A172 (cell line): ENCODE measurements around the genes KIF1C, DERL2, MIS12, SLC13A5, ALOX12 and C17orf49.

DNA sequence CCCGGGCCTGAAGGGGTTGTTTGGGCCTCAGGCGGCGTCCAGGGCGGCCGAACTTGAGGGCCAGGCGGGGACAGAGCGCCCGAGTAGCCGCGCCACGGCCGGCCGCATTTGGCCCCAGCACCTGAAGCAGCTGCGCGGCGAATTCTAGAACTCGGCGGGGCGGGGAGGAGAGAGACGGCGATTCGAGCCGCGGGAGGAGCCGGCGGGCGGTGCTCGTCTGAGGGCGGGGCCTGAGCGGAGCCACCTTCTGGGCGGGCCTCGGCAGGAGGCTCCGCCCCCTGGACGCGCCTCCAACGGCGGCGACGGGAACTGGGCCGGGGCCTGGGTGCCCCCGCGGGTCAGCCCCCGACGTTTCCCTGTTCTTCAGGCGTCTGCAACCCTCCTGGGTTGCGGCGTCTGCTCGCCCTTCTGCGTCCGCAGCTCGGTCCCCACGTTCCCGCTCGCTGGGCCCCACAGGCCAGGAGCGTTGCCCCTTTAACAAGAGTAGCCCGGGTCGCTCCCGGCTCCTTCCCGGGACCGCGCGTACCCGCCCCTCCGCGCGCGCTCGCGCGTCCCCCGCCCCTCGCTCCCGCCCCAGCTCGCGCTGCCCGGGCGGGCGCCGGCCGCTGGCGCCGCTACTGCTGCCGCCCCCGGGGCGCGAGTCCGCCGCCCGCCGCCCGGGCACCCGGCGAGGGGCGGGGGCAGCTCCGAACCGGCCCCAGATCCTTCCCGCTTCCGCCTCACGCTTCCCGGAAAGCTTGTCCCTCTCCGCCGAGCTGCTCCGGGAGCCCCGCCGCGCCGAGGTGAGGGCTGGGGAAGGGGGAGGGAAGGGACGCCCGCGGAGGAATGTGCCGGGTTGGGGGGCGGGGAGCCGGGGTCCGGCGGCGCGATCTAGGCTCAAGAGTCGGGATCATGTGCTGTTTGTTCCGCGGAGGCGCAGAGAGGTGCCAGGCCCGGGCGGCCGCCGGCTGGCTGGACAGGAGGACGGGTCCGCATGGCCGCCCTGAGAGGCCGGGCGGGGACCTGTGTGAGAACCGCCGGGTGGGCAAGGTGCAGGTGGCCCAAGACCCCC lies at the start of gene KIF1C:
Gene KIF1C, plus strand, starts transcription at position 576 of the 1,051 bp plus-strand sequence.
- RAMPAGE, long total RNA, result no peak

GRCh38 chr17:4999482-4999968 lies 1.8 kb downstream of the KIF1C start:
- RAMPAGE, long total RNA, result no peak

DNA sequence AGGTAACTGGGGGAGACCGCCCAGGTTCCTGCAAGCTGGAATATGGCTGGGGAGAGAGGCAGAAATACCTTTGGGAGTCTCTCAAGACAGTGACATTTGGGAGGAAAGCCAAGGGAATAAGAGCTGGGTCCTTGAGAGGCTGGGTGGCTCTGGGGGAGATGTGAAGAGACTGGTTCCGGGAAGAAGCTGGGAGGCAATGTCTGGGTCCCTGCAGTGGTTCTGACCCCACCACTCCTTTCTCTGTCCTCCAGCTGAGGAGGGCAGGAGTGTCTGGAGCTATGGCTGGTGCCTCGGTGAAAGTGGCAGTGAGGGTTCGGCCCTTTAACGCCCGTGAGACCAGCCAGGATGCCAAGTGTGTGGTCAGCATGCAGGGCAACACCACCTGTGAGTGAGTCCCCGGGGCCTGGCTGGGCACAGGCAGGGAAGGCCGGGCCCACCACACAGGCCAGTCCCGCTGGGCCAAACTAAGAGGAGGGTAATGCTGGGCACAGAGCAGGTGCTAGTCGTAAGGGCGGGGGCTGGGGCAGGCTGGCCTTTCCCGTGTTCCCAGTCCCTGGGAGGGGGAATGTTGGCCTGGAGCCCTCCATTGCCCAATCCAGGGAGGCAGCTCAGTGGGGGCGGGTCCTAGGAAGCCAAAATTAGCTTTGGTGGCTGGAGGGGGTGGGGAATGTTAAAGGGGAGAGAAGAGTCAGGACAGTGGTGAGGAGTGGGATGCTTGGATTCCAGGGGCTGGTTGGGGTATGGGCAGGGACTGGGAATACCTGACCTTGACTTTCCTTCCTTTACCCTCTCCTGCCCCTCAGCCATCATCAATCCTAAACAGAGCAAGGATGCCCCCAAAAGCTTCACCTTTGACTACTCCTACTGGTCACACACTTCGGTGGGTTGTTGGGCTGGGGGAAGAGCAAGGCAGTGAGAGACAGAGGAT lies 2.5 kb downstream of the KIF1C start:
- RAMPAGE, long total RNA, result no peak

DNA sequence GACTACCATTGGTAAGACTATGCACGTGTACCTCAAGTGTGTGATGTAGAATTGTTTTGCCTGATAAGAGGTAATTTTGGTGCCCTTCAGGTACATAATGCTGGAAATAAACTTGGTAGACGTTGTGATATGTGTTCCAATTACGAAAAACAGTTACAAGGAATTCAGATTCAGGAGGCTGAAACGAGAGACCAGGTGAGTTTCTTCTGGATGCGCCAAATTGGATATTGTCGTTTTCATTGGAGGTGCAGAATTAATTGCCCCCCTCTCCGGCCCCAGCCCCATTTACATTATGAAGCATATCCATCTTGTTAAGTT lies 56.7 kb downstream of the NUP88 start:
- RAMPAGE, long total RNA, result no peak

DNA sequence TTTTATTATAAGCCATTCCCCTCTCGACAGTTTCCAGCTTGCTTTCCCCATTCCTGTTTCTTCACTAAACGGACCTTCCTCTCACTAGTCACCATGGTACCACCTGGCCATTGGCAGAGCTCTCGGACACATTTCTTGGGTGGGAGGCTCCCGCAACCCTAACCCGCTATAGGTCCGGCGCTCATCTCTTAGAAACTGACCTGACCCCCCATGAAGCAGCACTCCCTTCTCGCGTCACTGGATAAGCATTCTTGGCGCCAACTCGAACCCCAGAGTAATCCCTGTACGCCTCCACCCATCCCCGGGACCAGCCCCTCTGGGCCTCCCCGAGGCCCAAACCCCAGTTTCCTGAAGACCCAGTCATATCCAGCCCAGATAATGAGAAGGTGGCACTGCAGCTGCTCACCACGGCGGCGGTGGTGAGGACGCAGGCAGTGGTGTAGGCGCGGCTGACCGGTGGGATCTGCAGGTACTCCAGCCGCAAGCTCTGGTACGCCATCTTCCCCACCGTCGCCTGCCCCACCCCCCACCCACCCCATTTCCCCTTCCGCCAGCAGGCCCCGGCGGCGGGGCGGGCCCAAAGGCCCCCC lies at the start of gene DERL2:
Gene DERL2, minus strand, starts transcription at position 516 of the 590 bp plus-strand sequence.
- RAMPAGE, long total RNA, result start-site peak on the minus strand centred at position 517 of the sequence, 24 bp wide, 522 and 995 reads in 2 replicates

DNA sequence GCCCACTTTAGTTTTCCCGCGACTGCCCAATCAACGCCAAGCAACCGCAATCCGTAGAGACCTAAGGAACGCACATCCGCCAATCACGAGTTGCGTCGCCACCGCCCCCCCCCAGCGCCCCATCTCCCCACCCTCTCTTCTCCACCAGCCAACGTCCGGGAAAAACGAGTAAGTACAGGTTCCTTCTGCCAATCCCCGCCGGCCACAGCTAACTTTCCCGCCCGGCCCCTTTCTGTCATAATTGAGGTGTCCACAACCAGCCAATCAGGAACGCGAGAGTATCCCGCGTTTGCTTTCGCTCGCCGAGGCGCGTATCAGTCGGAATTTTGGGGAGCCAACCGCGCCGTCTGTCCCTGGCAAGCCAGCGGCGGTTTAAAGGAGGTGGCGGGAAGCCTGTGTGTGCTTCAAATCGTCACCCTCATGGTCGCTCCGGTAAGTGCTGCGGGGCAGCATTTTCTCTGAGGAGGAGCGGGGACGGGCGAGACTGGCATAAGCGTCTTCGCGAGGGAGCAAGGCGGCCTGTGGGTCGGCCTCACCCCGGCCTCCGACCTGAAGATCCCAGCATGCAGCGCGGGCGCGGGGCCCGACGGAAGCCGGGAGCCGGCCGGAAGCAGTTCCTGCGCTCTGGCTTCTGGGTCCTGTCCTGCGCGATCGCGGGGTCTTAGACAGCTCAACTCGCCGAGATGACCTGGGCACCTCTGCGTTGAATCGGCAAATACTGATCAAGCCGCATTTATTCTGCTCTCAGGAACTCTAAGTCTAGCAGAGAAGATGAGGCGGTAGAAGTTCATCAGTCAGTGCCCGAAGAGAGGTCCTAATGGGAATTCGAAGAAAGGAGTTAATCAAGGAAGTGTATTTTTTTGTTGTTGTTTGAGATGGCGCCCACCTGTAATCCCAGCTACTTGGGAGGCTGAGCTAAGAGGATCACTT lies at the start of gene MIS12:
Gene MIS12, plus strand, starts transcription at position 314 of the 930 bp plus-strand sequence.
- RAMPAGE, long total RNA, result start-site peak on the plus strand centred at position 325 of the sequence, 27 bp wide, 88 and 129 reads in 2 replicates

- RAMPAGE, long total RNA, result no peak
Observed at GRCh38 chr17:5541526-5542274, 40.9 kb upstream of the ENSG00000286190 start.

DNA sequence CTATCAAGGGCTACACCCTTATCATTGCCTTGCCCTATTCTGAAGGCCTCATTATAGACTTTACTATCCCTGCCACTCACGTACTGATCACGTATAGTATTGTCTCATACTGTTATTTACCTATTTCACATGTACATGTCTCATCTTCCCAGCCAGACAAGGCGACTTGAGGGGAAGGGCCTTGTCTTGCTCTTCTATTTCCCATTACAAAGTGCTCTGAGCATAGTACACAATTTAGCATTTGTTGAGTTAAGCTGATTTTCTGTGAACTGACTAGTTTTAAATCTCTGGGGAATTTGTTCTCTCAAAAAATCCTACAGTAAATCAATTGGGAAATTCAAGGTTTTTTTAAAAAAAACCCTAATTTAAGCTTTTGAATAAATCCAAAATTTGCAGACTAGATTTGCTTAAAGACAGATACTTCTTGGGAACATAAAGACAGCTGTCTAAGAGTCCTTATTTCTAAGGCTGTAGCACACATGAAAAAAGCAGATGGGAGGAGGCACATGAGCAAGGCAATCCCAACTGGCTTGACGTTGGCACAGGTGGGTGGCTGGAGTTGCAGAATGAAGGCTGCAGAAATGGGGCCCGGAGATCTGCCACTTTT lies 4.6 kb downstream of the KIAA0753 start:
- RAMPAGE, long total RNA, result no peak

DNA sequence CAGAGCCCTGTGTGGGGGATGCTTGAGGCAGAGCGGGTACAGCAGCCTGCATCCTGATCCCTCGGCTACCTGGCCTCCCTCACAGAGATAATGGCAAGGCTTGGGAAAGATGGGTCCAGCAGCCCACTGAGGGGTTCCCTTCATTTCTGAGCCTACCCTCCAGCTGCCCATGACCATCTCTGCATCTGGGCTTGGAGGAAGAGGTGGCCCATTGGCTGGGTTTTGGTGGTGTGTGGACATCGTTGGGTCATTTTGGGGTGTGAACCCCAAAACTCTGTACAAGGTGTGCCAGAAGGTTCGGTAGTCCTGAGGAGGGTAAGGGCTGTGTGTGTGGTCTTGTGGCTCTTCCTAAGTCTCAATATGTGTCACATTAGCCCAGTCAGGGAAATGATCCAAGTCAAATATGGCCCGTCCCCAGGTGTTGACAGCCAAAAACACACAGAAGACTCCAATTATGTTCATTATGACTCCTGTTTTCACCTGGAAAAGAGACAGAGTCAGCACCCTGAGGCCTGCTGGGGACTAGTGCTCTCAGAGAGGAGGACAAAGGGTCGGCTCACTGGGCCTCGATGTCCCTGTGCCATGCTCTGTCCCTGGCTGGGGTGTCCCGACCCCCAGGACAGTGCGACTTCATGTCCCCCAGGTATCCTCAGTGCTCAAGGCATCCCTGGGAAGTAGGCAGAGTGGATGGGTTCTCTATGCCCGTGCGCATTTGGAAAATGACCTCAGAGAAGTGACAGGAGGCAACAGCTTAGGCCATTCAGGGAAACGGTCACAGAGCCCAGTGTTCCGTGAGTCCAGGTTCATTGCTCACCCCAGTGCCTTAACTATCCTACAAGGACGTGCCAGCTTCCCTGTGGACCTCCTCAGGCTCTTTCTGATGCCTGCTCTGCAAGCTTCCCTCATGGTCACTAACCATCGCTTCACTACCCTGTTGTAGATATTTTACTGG lies 27.0 kb downstream of the SLC13A5 start:
- RAMPAGE, long total RNA, result no peak

DNA sequence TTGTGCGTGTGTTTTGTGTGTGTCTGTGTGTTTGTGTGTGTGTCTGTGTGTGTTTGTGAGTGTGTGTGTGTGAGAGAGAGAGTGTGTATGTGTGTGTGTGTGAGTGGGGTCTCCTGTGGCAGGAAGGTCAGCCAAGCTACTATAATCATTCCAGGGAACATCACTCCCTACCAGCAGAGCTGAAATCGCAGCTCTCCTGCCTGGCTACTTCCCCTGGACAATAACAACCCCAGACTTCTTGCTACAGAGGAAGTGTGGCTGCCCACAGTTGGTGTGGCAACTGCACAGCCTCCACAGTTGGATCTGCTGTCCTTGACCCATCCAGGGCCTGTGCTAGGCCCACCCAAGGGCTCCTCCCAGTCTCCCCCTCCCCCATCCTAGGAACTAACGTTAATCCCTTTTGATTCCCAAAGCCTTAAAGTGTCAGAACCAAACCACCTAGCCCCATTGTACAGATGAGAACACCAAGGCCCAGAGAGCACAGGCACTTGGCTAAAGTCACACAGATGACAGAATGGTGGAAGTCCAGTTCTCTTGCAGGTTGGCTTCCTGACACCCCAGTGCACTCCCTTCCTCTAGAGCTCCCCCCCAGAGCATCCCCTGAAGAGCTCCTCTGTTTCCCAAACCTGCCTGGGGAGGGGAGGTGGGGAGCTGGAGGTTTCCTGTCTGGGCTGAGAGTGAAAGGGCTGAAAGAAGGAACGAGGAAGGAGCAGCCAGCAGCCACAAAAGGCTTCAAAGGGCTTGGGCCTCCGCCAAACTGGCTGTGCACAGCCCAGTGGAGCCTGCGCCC lies 1.3 kb downstream of the SLC13A5 start:
- RAMPAGE, long total RNA, result no peak

- RAMPAGE, long total RNA, result no peak
Observed at GRCh38 chr17:6712930-6714212, at the start of gene SLC13A5. Gene SLC13A5 (minus strand): TSS chr17:6713369.

DNA sequence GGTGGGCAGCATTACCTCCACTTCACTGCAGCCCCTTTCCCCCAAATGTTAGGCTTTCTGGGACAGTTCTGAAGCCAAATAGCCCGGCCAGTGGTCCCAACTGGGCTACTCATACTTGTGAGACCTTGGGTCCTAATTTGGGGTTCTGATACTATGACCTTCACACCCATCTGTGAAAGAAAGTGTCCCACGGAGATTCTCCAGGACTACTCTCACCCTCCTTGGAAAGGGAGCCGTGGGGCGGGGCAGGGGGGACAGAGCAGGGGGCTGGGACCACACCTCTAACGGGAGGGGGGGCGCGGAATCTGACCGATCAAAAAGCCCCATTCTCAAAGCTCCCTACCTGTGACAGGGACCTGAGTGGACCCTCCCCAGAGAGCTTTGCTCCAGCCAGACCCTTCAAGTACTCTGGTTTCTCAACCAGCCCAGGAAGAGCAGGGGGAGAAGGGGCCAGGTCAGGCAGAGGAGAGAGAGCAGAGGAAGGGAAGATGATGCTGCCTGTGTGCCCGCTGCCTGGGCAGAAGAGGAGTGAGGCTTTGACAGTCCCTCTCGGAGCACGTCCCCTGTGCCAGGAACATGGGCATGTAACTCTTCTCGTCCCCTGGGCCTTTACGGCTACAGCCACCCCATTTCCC lies 563 bp downstream of the XAF1 start:
- RAMPAGE, long total RNA, result no peak

DNA sequence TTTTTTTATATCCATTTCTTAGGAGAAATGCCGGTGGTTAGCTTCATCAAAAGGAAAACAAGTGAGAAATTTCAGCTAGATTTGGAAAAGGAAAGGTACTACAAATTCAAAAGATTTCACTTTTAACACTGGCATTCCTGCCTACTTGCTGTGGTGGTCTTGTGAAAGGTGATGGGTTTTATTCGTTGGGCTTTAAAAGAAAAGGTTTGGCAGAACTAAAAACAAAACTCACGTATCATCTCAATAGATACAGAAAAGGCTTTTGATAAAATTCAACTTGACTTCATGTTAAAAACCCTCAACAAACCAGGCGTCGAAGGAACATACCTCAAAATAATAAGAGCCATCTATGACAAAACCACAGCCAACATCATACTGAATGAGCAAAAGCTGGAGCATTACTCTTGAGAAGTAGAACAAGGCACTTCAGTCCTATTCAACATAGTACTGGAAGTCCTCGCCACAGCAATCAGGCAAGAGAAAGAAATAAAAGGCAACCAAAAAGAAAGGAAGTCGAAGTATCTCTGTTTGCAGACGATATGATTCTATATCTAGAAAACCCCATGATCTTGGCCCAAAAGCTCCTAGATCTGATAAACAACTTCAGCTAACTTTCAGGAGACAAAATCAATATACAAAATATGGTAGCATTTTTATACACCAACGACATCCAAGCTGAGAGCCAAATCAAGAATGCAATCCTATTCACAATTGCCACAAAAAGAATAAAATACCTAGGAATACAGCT lies 2.8 kb upstream of the FBXO39 start:
- RAMPAGE, long total RNA, result no peak

DNA sequence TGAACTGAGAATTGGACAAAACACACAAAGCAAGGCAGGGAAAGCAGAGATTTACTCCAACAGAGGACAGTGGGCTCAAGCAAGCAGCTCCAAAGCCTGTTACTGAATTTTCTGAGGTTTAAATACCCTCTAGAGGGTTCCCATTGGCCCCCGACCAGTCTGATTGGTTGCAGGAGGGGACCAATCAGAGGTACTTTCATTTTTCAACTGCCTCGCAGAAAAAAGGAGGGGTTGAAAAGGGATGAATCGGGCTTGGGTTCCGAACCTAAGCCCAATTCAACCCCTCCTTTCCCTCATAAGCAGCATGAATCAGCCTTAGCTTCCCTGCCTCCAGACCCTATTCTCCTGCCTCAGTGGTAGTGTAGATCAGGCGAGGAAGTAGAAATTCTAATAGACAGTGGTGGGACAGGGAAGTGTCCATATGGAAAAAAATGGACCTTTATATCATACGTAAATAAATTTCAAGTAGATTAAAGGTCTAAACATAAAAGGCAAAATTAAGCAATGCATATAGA lies 55.5 kb upstream of the ALOX12 start:
- RAMPAGE, long total RNA, result no peak

DNA sequence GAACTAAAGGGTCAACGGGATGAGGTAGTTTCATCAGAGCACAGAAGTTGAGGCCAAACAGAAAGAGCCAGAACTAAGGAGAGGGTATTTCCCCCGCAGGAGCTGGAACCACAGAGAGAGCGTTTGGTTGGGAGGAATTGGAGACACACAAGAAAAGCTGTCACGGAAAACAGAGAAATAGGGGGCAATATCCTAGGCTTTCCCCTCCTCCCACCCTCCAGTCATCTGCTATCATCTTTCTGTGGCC lies 47.1 kb upstream of the ALOX12 start:
- RAMPAGE, long total RNA, result no peak

DNA sequence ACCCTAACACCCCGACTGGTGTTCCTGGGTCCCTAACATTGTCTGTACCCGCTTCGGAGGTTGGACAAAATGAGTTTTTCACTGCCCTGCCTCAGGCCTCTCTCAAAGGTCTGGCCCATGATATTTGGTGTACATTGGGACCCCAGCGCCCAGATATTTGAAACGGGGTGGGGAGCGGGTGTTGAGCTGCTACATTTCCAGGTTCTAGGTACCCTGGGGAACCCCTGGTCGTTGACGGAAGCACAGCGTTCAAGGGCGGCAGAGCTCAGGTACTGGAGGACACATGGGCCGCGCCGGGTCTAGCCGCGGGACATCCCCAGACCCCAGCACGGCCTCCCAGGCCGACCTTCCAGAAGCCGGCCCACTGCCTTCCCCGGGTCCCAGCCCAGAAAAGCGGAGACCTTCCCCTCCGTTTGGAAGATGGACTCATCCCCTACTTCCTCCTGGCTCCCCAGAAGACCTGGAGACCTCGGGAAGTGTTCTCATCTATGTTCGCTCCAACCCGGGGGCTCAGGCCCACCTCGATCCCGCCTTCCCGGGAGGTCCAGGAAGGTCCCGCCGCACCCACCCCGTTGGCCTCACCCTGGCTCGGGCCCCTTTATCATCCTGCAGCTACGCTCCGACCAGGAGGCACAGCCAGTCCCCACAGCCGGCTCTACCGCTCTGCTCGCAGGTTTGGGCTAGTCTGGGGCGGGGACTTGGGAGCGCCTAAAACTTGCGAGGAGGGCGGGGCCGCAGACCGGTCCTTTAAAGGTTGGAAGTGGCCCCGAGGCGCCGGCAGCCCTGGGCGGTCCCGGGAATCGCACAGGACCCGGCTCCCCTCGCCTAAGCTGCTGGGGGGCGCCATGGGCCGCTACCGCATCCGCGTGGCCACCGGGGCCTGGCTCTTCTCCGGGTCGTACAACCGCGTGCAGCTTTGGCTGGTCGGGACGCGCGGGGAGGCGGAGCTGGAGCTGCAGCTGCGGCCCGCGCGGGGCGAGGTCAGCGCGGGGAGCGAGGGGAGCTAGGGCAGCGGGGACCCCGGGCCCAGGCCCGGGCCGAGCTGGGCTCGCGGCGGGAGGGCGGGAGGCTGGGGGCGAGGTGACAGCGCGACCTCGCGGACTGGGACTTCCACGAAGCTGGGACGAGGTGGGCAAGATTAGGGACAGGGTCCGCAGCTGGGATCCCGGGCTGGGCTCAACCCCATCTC lies at the start of gene ALOX12:
Gene ALOX12, plus strand, starts transcription at position 777 of the 1,189 bp plus-strand sequence.
- RAMPAGE, long total RNA, result no peak

GRCh38 chr17:6996553-6997109 lies 782 bp downstream of the ALOX12 start:
- RAMPAGE, long total RNA, result no peak

GRCh38 chr17:7014160-7015227 lies at the start of gene C17orf49:
Gene C17orf49 (plus strand): TSS chr17:7014782.
- RAMPAGE, long total RNA, result start-site peak on the plus strand at chr17:7014758-7014817, 147 and 463 reads in 2 replicates; start-site peak on the plus strand at chr17:7015056-7015101, 189 and 631 reads in 2 replicates

DNA sequence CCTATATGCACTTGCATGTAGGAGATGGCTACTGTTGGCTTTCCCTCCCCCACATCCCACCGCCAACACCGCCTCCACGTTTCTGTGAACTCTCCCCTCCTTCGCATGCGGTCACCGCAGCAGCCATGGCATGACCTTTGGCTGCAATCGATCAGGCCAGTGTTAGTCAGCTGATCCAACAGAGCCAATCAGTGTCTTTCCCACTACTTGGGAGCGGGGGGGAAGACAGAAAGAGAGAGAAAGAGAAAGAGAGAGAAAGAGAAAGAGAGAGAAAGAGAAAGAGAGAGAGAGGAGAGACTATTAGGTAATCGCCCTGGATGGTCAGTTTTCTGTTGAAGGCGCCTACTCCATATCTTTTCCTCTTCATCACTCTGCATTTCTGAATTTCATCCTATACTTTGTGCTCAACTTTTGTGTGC lies 22.8 kb downstream of the ASGR1 start:
- RAMPAGE, long total RNA, result no peak

DNA sequence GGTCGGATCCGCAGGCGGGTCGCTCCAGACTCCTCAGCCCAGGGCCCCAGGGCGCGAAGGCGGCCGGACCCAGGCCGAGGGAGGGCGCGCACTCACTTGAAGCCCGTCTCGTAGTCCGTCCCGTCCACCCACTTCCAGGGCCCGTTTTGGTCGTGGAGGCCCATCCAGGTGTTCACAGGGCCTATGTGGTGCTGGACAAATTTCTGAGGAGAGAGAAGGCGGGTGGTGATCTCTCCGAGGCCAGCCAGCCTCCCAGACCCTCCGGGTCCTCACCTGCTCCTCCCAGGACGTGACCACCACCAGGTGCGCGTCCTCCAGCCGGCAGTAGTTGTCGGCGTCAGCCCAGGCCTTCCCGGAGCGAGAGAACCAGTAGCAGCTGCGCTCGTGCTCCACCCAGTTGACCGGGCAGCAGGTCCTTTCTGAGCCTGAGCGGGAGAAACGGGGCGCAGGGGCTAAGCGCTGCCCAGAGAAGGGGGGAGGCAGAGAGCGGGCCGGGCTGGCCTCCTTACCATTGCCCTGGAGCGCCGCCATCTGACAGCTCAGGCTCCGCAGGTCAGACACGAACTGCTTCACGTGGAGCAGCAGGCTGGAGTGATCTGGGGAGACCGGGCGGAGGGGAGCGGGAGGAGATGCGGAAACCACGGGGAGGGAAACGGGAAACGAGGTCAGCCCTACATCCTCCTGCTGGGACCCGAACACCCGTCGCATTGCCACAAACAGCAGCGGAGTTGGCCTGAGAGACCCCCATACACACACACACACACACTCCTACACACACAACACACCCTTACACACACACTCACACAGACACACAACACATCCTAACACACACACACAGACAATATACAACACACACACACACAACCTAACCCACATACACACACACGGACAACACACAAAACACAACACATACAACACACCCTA lies 5.0 kb downstream of the ASGR1 start:
- RAMPAGE, long total RNA, result no peak